Astrocyte (in vitro differentiated cells and primary cell): Measurements from ENCODE around the gene SESN1.

DNA sequence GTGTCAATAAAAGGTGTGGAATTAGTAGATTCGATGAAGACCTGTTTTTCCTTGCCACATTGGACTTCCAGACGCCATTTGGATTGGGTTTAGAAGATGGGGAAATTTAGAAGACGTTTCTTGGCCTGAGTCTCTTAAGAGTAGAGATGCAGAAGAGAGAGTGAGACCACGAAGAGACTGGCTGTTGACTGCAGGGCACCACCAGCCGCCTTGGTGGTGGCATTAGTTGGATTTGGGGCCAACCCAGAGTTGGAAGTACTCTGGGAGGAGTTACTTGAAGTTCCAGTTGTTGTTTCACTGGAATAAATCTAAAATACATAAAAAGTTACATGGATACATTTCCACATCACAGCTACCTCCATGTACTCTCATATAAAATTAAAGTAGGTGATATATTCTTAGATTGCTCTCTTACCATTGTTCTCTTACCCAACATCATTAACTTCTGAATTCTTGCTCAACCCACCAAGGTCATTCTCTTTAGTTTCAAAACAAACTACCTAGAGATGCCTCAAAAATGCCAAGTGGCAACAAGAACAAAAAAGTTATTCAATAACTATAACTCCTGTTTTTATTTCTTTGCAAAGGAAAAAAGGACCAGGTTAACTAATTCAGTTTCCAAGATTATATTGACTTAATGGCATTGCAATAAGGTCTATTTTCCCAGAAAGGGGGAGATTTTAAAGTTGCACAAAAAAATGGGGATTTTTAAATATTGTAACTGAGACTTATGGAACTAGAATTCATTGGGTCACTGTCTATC, 2.8 kb downstream of the CD24 start:
- PRO-cap, result no peak
- RRBS, 2 experiments, result no CpG with 5 or more reads among the region's 5 CpGs

GRCh38 chr6:107046284-107046825, 18.4 kb downstream of the MTRES1 start:
- PRO-cap, result no peak
- RRBS, 2 experiments, result no CpG with 5 or more reads among the region's 7 CpGs

GRCh38 chr6:107129164-107129915, 14.0 kb upstream of the BEND3 start:
- PRO-cap, result no peak
- RRBS, 2 experiments, result no CpG with 5 or more reads among the region's 12 CpGs

- PRO-cap, result no peak
- RRBS, 2 experiments, result no CpG with 5 or more reads among the region's 22 CpGs
Observed at GRCh38 chr6:107363403-107364041, 95.8 kb downstream of the PDSS2 start.

DNA sequence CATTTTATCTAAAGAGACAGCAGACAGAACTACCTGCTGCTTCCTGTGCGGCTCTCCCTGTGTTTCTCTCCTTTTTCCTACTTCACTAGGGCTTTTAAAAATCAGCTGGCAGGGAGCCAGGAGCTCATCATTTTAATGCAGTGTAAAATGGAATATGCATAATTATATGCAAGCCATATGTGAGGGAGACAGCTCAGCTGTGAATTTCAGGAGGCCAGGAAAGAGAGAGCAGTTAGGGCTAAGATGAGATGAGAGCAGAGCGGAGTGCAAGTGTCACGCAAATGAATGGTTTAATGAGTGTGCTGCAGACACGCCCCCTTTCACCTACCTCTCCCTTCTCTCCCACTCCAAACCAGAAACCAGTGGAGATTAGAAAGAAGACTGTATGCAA, 96.1 kb downstream of the SOBP start:
- PRO-cap, result no peak
- RRBS, 2 experiments, result no CpG with 5 or more reads among the region's 4 CpGs

GRCh38 chr6:107731803-107732366, 92.2 kb downstream of the SCML4 start:
- PRO-cap, result no peak
- RRBS, 2 experiments, result no CpG with 5 or more reads among the region's 10 CpGs

DNA sequence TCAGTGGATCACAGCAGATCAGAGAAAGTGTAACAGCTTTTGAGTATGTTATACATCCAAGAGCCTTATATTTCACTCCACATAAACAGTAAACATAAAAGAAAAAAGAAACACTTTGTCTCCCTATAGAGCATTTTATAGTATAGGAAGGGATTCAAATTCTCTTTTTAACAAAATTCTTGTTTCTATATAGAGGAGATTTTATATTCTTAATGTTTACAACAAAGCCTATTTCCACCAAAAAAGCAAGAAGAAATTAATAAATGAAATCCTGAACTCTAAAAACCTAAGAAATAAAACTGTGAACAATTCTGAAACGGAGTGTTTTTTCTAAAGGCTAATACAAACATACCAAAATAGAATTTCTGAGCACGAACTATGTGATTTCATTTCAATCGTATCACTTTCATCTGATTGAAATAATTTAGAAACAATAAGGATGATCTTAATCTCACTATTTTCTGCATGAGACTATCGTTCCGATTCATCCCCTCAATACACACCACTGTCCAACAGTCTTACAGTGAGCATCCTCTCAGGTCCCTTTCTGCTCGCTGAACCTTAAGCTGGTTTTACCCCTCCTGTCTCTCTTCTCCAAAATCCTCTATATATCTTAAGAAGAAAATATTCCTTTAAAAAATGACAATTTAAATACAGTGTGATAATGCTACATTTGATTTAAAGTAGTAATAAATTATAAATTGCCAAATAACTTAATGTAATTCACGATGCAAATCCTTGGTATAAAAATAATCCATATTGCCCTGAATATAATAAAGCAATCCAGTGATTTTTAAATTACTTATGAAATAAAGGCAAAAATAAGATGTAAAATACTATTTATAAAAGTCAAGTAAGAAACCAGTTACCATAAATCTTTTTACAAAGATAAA, 31.0 kb downstream of the OSTM1 start:
- PRO-cap, result no peak
- RRBS, 2 experiments, result no CpG with 5 or more reads among the region's 7 CpGs

- PRO-cap, result bidirectional peak, plus-strand start at chr6:108558696, minus-strand start at chr6:108558506
- RRBS, 2 experiments, result 1% methylated on average over 13 of the region's 16 CpGs; no CpG with 5 or more reads in 1 of the 2 experiments
Observed at GRCh38 chr6:108558579-108558792, 2.2 kb upstream of the FOXO3 start.

- PRO-cap, result no peak
- RRBS, 2 experiments, result no CpG with 5 or more reads among the region's 1 CpG
Observed at GRCh38 chr6:108582097-108582733, 21.5 kb downstream of the FOXO3 start.

DNA sequence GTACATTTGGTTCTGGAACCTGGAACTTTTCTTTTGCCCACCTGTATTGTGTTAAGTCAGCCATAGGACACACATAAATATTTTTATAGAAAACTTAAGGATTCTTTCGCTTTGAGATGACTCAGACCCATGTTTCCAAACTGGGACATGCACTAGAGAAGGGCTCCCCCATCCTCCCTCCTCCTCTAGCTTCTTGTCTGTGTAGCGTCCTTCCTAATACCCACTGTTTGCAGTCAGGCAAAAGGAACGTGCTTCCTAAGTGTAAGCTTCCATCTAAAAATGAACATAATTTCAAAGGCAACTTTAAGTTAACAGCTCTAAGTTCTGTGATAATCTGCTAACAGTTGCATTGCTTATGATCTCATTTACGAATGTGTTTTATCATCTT, 27.1 kb downstream of the FOXO3 start:
- PRO-cap, result no peak
- RRBS, 2 experiments, result no CpG with 5 or more reads among the region's 4 CpGs

GRCh38 chr6:108592448-108593482, 32.0 kb downstream of the FOXO3 start:
- PRO-cap, result no peak
- RRBS, 2 experiments, result no CpG with 5 or more reads among the region's 10 CpGs

DNA sequence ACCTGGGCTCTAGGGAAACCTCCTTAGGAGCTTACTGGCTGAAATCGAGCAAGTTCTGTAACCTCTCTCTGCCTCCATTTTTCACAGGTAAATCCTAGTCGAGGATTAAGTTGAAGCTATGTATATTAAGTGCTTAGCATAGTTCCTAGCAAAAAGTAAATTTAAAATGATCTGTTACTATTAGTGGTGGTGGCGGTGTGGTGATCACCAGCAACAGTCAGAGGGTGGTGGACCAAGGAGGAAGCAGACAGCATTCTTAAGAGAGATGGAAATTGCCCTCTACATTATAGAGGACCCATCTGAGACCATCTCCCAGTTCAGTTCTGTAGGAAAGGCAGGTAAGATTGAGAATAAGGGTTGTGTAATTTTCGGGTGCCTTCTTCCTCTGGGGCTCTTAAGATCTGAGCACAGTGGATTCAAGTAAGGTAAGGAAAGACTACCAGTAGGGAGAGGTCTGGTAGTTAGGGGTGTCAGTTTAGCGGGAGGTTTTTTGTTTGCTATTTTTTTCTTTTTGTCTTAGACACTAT, 68.3 kb downstream of the FOXO3 start:
- PRO-cap, result no peak
- RRBS, 2 experiments, result no CpG with 5 or more reads among the region's 5 CpGs

- PRO-cap, result no peak
- RRBS, 2 experiments, result no CpG with 5 or more reads among the region's 2 CpGs
Observed at GRCh38 chr6:108653240-108653684, 92.5 kb downstream of the FOXO3 start.

DNA sequence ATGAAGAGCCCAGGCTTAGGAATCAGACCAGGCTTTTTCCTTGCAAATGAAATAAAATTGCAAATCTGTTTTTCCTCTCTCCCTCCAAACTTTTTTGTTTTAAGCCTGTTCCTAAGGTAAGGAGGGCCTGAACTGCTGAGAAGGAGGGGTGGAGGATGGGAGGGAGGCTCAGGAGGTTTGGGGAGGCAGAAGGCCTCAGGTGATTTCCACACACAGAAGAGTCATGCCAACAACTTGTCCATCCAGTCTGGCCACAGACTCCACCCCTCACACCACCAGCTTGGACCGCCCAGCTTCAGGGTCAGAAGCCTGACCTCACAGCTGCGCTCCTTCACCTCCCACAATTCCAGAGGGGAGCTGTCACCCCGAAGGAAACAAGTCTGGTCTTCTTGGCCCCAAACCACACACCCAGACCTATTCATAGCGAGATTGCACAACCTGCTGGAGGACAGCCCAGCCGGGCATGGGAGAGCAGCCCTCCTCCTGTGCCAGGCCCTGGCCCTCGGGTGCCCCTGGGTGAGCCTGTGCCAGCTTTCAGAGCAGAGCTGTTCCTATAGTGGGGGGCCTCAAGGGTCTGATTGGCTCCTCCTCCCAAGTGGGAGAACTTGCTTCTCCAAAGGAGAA, 128.5 kb downstream of the FOXO3 start:
- PRO-cap, result no peak
- RRBS, 2 experiments, result no CpG with 5 or more reads among the region's 6 CpGs

GRCh38 chr6:108737816-108738417, 110.3 kb upstream of the ARMC2 start:
- PRO-cap, result no peak
- RRBS, 2 experiments, result no CpG with 5 or more reads among the region's 8 CpGs

- PRO-cap, result no peak
- RRBS, 2 experiments, result no CpG with 5 or more reads among the region's 3 CpGs
Observed at GRCh38 chr6:108948082-108948397, 99.8 kb downstream of the ARMC2 start.

- PRO-cap, result no peak
Observed at GRCh38 chr6:109023034-109023954, 71.4 kb downstream of the SESN1 start.

- PRO-cap, result bidirectional peak, plus-strand start at chr6:109095182, minus-strand start at chr6:109094875
- RRBS, 2 experiments, result 1 to 2% methylated on average over 13 to 20 of the region's 58 CpGs
Observed at GRCh38 chr6:109094717-109095331, at the start of gene SESN1. Gene SESN1 (minus strand): TSS chr6:109094846.

GRCh38 chr6:109250681-109251219, 131.5 kb downstream of the CD164 start:
- PRO-cap, result no peak
- RRBS, 2 experiments, result no CpG with 5 or more reads among the region's 34 CpGs

DNA sequence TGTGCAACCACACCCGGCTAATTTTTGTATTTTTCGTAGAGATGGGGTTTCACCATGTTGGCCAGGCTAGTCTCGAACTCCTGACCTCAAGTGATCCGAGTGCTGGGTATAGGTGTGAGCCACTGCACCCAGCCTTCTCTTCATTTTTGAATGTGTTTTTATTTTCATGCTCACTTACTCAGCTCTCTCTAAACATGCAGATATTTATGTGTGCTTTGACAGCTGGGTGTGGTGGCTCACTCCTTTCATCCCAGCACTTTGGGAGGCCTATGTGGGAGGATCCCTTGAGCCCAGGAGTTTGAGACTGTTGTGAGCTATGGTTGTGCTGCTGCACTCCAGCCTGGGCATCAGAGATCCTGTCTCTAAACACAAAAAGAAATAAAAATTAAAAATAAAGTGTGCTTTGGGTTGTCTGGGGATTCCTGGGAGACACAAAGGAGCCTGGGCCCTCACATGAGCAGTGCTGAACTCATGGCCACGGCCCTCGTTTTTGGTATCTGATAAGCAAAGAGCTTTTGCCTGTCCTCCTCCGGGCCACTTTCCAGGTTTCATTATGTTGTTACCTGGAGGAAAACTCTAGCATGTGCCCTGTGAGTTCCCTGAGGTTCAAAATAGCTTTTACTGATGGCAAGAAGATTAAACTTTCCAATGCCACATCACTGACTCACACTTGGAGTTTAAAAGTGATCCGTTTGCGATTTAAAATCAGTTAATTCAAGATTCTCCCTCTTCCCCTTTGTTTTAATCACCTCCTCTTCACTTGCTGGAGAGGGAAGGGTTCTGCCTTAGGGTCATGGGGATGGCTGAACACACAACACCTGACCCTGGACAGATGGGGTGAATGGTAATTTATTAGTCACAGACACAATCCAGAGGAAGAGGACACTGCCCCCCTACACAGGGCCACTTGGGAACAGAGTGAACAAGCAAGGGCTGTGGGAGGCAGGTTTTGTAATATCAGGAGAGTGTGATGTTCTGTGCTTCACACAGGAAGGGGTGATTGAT, 78.4 kb downstream of the CD164 start:
- PRO-cap, result no peak
- RRBS, 2 experiments, result no CpG with 5 or more reads among the region's 9 CpGs